ENCODE measurements around a stretch of chr4.

DNA sequence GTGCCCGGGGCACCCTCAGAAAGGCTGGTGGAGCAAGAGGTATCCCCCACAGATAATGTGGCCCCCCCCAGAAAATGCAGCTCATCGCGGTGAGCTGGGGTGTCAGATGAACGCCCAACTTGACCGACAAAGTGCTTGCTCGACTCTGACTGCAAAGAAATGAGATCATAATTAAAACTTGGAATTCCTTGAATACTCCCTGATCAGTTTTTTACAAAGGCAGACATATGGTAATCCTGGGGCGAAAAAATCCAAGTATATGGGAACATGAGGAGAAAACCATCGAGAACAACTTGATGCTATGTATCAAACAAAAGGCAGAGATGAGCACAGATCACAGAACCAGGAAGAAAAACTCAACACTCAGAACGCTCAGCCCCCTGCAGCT is 127.4 kb downstream of the AFAP1 start:
- PRO-cap, result no peak
CAGE:
- cytosol, long polyA plus RNA, result no peak
- long polyA plus RNA, result no peak
- nucleus, long polyA plus RNA, result no peak

- PRO-cap, result no peak
CAGE:
- cytosol, long polyA plus RNA, result no peak
- long polyA plus RNA, result no peak
- nucleus, long polyA plus RNA, result no peak
Observed at GRCh38 chr4:7885699-7886095, 54.0 kb downstream of the AFAP1 start.

DNA sequence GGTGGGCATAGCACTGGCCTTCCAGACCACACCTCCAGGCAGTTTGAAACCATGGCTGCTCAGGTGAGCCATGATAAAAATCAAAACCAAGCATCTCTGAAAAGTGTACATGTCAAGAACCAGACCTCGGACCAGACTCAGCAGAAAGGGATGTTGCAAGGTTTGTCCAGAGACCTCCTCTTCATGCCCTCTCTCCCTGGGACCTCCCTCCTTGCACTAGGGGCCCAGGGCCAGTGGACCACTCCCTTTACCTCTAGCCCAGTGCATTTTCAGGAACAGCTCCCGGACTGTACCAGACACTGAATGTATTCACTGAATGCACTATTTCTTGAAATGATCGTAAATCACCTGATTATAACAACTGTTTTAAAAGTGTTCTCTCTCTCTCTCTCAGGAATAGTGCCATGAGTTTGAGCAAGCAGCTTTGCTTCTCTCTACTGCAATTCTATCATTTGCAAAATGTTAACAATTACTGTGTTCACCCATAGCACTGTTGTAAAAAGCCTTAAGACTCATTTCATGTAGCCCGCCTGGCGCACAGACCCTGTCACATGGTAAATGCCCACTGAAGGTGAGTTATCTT is 22.9 kb downstream of the AFAP1 start:
- PRO-cap, result no peak
CAGE:
- cytosol, long polyA plus RNA, result no peak
- long polyA plus RNA, result no peak
- nucleus, long polyA plus RNA, result no peak

DNA sequence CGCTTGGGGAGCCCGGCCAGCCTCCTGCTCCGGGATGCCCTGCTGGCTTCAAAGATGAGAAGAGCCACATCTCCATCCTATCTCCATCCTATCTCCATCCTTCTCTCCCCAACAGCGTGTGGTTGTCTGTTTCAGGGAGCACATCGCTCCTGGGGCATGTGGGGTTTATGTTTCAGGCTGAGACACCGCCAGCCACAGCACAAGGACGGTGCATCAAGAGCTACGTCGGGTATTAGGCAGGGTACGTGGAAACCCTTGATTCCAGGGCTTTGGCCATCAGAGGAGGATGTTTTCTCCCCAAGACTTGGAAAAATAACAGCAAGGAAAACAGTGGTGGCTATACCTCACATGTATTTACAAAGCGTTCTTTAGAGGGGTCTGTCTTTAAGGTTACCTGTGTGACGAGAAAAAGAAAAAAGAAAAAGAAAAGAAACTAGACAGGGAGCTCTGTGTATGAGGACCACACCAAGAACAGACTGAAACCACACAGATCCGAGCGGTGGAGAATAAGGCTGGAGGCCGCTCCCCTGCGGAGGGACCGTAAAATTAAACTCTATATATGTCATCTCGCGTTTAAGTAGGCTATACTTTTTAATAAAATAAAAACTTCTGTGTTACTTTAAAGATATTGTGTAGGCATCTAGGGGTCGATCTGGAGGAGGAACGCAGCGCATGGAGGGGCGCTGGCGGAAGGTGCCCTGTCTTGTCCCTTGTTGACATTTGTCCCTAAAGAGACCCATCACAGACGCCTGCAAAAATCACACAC is 26.2 kb upstream of the AFAP1 start:
- PRO-cap, result no peak
CAGE:
- cytosol, long polyA plus RNA, result no peak
- long polyA plus RNA, result no peak
- nucleus, long polyA plus RNA, result no peak

- PRO-cap, result no peak
CAGE:
- cytosol, long polyA plus RNA, result no peak
- long polyA plus RNA, result no peak
- nucleus, long polyA plus RNA, result no peak
Observed at GRCh38 chr4:7967916-7968397, 28.3 kb upstream of the AFAP1 start.

DNA sequence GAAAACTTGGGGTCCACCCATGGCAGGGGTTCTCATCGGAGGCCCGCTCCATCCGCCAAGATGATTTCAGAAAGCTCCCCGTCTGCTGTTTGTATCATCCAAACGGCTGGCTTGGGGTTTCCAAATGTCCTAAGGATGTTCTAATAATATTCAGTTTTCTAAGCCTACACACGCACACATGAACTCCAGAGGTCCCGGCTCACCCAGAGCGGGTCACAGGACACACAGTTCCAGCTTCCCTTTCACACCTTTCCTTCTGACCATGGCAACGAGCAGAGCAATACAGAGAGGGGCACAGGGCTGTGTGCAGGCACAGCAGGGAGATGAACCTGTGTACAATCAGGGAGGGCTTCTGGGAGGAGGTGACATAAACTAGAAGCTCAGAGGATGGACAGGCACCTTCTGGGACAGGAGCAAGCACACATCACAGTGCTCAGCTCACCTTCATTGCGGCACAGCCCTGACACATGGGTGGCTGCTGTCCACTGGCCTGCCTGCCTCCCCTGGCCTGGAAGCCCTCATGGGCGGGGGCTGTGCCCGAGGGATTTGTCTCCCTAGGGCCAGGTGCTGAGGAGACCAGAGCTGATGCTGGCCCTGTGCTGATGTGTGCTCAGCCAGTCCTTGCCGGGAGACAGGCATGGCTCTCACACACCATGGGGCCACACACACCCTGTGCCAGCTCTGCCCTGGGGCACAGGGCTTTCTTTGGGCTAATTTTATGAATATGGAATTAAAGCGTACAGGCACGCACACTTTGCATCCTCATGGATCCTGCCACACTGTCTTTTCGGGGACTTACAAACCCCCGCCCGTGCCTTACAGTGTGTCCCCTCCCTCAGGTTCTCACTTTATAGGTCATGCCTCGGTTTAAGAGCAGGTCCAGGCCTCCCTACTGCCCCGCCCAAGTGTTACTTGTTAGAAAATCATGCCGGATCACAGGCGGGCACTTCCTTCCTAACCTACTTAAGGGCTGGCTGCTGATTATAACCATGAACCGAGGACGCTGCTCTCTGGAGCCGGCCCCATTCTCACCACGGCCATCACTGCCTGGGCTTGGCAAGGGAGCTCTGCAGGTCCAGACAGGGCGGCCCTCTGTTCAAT is 44.6 kb downstream of the ABLIM2 start:
- PRO-cap, result no peak
CAGE:
- cytosol, long polyA plus RNA, result no peak
- long polyA plus RNA, result no peak
- nucleus, long polyA plus RNA, result no peak

DNA sequence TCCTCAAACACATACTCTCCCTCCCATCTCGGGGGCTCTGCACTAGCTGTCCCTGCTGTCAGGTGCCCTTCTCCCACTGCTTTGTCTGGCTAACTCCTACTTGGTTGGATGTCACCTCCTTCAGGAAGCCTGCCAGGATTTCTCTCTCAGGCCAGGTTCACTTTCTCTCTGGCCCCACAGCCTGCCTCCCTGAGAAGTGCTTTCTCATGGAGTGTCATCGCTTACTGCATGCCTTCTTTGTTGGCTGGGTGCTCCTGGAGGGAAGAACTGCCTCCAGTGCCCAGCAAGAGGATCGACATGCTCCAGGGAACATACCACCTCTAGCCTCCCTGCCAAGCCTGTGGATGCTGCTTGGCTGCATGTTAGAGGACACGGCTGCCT is 15.2 kb downstream of the ABLIM2 start:
- PRO-cap, result no peak
CAGE:
- cytosol, long polyA plus RNA, result no peak
- long polyA plus RNA, result no peak
- nucleus, long polyA plus RNA, result no peak

GRCh38 chr4:8213034-8213854 is 14.2 kb downstream of the SH3TC1 start:
- PRO-cap, result no peak
CAGE:
- cytosol, long polyA plus RNA, result no peak
- long polyA plus RNA, result no peak
- nucleus, long polyA plus RNA, result no peak

DNA sequence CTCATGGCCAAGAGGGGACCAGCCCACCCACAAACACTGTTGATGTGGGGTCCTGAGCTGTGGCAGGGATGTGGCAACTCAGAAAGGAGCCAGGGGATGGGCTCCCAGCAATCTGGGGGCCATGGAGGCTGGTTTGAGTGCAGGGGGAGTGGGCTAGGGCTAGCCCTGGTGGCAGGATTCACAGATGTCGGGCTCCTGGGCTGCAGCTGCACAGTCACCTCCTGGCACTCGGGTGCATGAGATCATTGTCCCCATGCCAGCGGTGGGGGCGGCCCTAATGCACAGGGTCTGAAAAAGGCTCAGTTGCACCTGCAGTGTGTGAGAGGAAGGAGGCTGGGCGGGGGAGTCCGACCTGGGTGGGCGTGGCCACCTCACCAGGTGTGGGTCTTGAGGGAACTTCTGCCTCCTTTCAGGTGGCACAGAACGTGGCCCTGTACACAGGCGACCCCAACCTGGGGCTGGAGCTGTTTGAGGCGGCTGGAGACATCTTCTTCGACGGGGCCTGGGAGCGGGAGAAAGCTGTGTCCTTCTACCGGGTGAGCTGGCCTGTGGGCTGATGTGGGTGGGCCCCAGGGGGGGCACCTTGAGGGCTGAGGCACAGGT is 34.4 kb upstream of the HTRA3 start:
- PRO-cap, result no peak
CAGE:
- cytosol, long polyA plus RNA, result no peak
- long polyA plus RNA, result no peak
- nucleus, long polyA plus RNA, result no peak

GRCh38 chr4:8242204-8242708 is 27.3 kb upstream of the HTRA3 start:
- PRO-cap, result no peak
CAGE:
- cytosol, long polyA plus RNA, result no peak
- long polyA plus RNA, result no peak
- nucleus, long polyA plus RNA, result no peak

- PRO-cap, result no peak
CAGE:
- cytosol, long polyA plus RNA, result no peak
- long polyA plus RNA, result no peak
- nucleus, long polyA plus RNA, result no peak
Observed at GRCh38 chr4:8247510-8248125, 21.9 kb upstream of the HTRA3 start.

- PRO-cap, result no peak
CAGE:
- cytosol, long polyA plus RNA, result no peak
- long polyA plus RNA, result no peak
- nucleus, long polyA plus RNA, result no peak
Observed at GRCh38 chr4:8349879-8350115, 80.2 kb downstream of the HTRA3 start.

GRCh38 chr4:8357625-8358484 is 82.7 kb downstream of the ACOX3 start:
- PRO-cap, result no peak
CAGE:
- cytosol, long polyA plus RNA, result no peak
- long polyA plus RNA, result no peak
- nucleus, long polyA plus RNA, result no peak

DNA sequence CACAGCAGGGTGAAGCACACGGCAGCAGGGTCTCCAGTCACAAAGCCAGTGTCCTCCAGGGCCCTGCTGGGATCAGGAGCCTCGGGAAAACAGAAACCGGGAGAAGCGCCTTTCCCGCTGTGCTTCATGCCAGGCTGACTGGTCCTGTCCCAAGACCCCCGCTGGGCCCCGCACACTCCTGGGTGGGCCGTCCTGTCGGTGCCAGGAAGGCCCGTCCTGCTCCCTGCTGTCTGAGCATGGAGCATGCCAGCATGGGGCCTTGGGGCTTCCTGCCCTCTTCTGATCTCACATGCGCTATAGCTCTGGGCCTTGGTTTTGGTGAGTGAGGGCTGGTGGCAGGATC is 64.1 kb downstream of the ACOX3 start:
- PRO-cap, result no peak
CAGE:
- cytosol, long polyA plus RNA, result no peak
- long polyA plus RNA, result no peak
- nucleus, long polyA plus RNA, result no peak

GRCh38 chr4:8383384-8384171 is 56.9 kb downstream of the ACOX3 start:
- PRO-cap, result no peak
CAGE:
- cytosol, long polyA plus RNA, result no peak
- long polyA plus RNA, result no peak
- nucleus, long polyA plus RNA, result no peak

GRCh38 chr4:8398274-8399000 is 42.1 kb downstream of the ACOX3 start:
- PRO-cap, result no peak
CAGE:
- cytosol, long polyA plus RNA, result no peak
- long polyA plus RNA, result no peak
- nucleus, long polyA plus RNA, result no peak

- PRO-cap, result no peak
CAGE:
- cytosol, long polyA plus RNA, result no peak
- long polyA plus RNA, result no peak
- nucleus, long polyA plus RNA, result no peak
Observed at GRCh38 chr4:8399001-8399339, 41.6 kb downstream of the ACOX3 start.

DNA sequence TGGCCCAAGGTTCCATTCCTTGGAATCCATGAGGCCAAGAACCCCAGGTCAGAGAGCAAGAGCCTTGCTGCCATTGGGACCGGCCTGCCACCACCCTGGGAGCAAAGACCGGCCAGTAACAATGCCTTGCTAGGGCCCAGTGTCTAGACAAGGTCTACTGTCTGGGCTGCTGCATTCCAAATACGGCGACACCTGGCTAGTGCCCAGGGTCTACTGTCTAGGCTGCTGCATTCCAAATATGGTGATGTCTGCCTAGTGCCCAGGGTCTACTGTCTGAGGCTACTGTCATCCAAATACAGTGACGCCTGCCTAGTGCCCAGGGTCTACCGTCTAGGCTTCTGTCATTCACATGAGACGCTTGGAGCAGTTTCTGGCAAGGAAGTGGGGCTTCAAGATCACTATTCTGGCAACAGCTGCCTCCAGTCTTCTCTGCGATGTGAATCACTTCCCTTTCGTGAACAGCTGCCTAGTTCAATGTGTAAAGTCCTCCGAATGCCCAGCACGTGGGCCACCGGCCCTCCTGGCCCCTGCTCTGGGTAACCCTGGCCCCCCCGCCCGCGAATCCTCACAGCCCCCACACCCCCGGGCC is 12.8 kb downstream of the ACOX3 start:
- PRO-cap, result no peak
CAGE:
- cytosol, long polyA plus RNA, result no peak
- long polyA plus RNA, result no peak
- nucleus, long polyA plus RNA, result no peak

- PRO-cap, result no peak
CAGE:
- cytosol, long polyA plus RNA, result no peak
- long polyA plus RNA, result no peak
- nucleus, long polyA plus RNA, result no peak
Observed at GRCh38 chr4:8457366-8457942, 16.9 kb downstream of the TRMT44 start.

DNA sequence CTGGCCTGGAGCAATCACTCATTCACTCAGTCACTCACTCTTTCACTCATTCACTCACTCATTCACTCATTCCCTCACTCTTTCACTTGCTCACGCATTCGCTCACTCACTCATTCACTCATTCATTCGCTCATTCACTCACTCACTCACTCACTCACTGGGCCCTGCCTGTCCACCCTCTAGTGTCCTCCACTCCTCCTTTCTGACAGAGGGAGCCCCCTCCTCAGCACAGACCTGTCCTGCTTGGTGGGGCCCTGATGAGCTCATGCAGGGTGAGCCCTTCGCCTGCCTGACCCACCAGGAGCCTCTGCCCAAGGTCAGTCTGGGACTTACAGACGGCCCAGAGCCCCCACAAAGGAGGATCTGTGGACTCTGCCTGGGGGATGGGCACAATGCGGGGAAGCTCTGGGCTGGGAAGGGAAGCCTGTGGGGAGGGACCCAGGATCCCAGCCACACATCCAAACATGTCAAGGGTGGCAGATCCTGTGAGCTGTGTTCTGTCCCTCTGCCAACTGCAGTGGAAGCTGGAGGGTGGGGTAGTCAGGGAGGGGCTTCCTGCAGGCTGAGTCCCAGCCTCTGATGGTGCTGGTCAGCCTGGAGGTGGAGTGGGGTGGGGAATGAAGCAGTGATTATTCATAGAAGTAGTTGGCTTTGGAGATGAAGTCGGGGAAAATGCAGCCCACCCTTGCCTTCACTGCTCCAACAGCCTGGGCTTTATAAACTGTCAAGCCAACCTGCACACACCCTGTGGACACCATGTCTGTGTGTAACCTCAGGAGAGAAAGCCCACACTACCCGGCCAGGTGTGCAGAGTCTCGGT is 18.6 kb downstream of the CPZ start:
- PRO-cap, result no peak
CAGE:
- cytosol, long polyA plus RNA, result no peak
- long polyA plus RNA, result no peak
- nucleus, long polyA plus RNA, result no peak

Measured in A549 (cell line).